HL-60 (cell line): ENCODE results near the genes XPO4 and ZDHHC20.

- RRBS: no CpG with 5 or more reads among the region's 9 CpGs
Observed at GRCh38 chr13:18279762-18280299, 901.8 kb downstream of the TUBA3C start.

DNA sequence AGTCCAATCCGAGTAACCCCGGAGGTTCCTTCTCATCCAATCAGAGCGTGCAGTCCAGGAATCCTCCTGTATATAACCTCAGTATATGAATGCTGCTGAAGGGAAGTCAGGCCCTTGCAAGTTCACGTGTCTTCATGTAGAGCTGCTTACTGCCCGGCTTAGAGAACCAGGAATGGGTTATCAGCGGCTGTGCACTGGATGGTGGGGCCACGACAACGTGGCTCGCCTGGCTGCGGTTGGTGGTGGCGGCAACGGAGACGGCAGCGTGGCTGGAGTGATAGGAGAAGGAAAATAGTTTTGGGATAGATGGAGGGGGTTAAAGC lies 63.2 kb downstream of the TUBA3C start:
- RRBS: no CpG with 5 or more reads among the region's 14 CpGs

- RRBS: no CpG with 5 or more reads among the region's 4 CpGs
Observed at GRCh38 chr13:19860908-19861497, 2.4 kb downstream of the ZMYM5 start.

DNA sequence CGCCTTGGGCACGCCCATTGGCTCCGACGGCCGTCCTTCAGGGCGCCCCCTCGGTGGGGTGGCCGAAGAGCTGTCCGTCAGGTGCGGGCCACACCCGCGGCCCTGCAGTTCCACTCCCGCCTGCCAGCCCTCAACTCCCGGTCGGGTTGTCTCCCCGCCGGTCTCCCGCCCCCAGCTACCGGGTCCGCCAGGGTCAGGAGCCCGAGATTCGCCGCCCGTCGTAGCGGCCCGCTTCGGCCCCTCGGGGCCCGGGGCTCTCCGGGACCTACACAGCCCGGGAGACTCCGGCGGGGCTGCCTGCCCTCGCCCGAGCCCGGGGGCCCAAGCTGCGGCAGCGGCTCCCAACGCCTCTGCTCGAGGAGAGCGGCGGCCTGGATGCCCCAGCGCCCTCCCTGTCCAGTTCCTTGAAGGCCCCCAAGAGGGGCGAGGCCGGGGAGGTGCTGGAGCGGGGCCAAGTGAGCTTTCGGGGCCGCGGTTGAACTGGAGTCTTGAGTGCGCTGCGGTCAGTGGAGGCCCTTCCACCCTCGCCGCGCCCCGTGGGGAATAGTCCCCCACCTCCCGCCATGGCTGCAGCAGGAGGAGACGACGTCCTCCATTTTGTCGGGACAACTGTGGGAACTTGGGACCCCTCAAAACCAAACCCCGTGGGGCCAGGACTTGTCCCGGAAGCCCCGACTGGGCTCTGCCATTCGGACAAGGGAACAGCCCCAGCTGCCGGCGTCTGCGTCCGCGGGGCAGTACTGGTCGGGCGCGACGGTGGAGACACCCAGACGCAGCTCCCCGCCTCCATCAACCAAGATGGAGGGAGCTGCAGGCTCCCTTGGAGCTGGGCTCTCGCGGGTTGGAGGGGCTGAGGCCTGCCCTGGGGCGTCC lies 521 bp upstream of the ZMYM5 start:
- RRBS: 4% methylated on average over 13 of the region's 78 CpGs

DNA sequence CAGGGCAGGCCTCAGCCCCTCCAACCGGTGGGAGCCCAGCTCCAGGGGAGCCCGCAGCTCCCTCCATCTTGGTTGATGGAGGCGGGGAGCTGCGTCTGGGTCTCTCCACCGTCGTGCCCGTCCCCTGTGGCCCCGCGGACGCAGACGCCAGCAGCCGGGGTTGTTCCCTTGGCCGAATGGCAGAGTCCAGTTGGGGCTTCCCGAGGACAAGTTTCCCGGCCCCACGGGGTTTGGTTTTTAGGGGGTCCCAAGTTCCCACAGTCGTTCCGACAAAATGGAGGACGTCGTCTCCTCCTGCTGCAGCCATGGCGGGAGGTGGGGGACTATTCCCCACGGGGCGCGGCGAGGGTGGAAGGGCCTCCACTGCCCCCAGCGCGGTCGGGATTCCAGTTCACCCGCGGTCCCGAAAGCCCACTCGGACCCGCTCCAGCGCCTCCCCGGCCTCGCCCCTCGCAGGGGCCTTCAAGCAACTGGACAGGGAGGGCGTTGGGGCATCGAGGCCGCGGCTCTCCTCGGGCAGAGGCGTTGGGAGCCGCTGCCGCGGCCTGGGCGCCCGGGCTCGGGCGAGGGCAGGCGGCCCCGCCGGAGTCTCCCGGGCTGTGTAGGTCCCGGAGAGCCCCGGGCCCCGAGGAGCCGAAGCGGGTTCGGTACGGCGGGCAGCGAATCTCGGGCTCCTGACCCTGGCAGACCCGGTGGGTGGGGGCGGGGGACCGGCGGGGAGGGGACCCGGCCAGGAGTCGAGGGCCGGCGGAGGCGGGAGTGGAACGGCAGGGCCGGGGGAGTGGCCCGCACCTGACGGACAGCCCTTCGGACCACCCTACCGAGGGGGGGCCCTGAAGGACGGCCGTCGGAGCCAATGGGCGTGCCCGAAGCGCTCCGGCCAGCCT lies 517 bp upstream of the ZMYM2 start:
- RRBS: 4% methylated on average over 25 of the region's 86 CpGs

DNA sequence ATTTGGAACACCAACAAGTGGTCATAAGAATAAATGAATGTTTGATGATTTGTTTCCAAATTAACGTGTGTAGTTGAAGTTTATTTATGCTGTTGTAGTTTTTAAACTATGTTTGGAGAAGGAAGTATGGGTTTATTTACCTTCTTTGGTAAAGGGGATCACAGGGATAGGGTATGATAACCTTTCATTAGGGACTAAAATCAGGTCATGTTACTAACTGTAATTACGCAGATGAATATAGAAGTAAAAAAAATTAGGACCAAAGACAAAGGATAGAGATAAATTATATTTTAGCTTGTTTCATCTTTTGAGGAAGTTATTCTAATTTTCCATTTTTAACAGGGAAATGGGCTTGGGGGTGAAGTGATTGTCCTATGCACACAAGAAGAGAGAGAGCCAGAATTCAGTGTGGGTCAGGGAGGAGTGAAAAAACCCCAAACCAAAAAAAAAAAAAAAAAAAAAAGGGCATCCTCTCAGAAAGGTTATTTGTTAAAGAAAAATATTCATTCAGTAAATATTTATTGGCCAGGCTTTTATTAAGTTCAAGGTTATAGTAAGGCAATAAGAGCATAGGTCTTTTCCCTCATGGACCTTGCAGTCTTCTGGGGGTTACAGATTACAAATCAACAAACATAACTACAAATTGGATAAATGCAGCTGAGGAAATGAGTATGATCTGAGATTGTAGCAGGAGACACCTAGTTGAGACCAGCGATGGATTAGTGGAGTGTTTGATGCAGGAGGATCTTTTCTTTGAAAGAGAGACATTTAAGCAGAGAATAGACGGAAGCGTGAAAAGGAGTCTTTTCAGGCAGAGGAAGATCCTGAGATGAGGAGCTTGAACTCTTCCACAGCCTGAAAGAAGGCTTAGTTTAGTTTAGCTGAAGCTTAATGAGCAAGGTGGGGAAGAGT lies 11.9 kb downstream of the ZMYM2 start:
- RRBS: no CpG with 5 or more reads among the region's 5 CpGs

DNA sequence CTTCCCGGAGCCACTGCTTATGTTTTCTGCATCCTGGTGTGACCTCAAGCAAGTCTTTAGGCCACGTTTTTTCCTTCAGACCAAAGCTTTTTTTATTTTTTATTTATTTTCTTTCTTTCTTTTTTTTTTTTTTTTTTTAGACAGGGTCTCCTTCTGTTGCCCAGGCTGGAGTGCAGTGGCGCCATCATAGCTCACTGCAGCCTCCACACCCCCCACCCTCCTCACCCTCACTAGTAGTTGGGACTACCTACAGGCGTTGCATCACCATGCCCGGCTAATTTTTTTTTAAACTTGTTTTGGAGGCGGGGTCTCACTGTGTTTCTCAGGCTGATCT lies 33.7 kb downstream of the GJA3 start:
- RRBS: no CpG with 5 or more reads among the region's 6 CpGs

DNA sequence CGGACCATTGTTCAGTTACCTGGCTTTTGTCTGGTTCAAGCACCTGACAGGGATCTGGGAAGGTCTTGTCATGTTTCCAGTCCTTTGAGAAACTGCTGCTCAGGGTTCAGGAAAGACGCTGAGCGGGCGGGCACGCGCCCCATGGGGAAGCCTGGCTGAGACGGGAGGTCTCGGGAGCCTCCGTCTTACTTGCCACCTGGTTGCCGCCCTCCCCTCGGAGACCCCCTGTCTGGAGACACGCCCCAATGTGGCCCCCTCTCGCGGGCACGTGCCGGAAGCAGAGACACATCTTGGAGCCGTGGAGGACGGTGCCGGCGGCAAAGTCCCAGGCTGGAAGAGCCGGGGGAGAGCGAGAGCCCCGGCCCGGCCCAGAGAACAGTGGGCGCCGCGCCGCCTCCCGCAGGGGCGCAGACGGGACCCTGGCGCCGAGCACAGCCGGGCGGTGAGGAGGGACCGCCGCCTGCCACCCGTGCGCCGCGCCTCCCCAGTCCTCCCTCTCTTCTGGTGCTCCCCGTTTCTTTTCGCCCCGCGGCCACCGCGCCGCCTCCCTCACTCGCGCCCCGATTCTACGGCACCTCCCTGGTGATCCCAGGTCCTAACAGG lies 15.6 kb downstream of the GJB2 start:
- RRBS: 82% methylated on average over 14 of the region's 52 CpGs

DNA sequence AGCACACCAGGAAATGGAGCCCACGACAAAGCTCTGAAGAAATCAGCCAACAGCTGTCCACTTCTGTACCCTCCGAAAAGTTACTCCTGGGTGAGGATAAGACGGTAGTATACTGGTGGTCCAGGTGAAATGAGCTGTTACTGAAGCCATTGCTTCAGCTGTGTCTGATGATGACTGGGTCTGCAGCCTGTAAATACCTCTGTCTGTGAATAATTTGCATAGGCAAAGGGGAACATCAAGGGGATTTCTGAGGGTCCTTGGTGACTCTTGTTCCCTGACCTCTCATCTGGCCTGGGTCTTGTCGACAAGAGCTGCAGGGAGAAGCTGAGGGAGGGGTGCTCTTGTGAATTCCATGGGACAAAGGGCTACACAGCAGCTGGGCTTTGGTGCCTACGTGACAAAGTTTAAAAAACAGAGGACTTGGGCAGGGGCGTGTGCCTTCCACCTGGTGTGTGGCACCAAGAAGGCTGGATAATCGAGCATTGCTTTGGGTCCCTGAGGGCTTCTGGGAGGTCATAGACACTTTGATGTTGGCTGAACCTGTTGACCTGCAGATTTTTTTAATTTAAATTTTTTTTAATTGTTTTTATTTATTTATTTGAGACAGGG lies 19.0 kb upstream of the CRYL1 start:
- RRBS: no CpG with 5 or more reads among the region's 7 CpGs

GRCh38 chr13:20721261-20722423 lies 18.1 kb downstream of the IL17D start:
- RRBS: 34% methylated on average over 63 of the region's 93 CpGs

- RRBS: 3% methylated on average over 17 of the region's 84 CpGs
Observed at GRCh38 chr13:20902587-20903368, at the start of gene XPO4. TSS of gene XPO4 (minus strand) at chr13:20902746.

DNA sequence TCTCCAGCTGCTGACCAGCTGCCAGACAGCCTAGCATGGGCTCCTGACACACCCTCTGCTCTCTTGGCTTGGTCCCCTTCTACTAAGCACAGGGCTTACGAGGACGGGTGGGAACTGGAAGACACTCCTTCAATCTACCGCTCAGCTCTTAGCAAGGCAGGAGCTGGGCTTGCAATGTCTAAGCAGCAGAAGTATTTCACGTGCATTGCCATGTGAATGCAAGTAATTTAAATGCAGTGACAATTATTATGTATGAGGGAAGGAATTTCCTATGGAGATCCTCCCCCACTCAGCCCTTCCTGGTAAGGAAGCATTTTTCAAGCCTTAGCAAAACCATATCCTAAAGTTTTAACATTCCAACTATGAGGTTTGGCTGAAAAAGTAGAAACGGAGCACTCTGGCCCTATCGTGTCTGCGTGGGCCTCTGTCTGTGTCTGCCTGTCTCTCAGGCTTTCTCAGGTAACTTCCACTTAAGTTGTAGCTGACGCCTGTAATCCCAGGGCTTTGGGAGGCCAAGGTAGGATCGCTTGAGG lies 63.7 kb downstream of the LATS2 start:
- RRBS: no CpG with 5 or more reads among the region's 9 CpGs

DNA sequence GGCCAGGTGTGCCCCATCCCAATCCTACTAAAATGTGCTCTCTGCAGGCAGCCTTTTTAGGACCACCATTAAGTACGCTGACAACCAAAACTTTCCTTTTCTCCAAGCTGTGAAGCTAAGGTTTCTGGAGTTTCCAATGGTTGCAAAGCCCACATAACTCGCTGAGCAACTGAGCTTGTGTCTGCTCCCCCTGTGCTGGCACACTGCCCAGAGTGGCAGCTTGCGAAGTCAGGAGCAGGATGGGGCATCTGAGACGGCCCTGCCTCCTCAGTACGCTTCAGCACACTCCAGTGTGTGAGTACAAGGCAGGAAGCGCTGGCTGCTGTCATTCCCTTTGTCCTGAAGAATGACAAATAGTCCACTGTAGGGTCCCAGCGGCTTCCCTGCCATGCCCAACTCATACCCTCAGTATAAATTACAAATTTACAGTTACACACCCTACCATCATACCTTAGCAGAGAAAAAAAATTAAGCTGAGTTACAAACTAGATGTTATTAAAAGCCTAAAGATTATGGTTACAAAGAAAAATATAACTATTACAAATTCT lies 15.1 kb upstream of the SAP18 start:
- RRBS: no CpG with 5 or more reads among the region's 7 CpGs

DNA sequence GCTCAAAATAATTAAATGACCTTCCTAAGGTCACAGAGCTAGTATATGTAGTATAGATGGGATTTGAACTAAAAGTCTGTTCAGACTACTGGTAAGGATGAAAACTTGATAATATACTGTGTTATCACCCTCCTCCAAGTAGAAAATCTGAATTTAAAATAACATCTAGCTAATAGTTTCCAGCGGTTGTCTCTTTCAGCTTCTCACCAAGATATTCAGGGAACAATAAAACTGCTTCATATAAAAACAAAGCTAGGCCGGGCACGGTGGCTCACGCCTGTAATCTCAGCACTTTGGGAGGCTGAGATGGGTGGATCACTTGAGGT lies 31.8 kb downstream of the ZDHHC20 start:
- RRBS: no CpG with 5 or more reads among the region's 4 CpGs

GRCh38 chr13:21458684-21459647 lies at the start of gene ZDHHC20:
TSS of gene ZDHHC20 (minus strand) at chr13:21459303.
- RRBS: 3% methylated on average over 71 of the region's 113 CpGs

DNA sequence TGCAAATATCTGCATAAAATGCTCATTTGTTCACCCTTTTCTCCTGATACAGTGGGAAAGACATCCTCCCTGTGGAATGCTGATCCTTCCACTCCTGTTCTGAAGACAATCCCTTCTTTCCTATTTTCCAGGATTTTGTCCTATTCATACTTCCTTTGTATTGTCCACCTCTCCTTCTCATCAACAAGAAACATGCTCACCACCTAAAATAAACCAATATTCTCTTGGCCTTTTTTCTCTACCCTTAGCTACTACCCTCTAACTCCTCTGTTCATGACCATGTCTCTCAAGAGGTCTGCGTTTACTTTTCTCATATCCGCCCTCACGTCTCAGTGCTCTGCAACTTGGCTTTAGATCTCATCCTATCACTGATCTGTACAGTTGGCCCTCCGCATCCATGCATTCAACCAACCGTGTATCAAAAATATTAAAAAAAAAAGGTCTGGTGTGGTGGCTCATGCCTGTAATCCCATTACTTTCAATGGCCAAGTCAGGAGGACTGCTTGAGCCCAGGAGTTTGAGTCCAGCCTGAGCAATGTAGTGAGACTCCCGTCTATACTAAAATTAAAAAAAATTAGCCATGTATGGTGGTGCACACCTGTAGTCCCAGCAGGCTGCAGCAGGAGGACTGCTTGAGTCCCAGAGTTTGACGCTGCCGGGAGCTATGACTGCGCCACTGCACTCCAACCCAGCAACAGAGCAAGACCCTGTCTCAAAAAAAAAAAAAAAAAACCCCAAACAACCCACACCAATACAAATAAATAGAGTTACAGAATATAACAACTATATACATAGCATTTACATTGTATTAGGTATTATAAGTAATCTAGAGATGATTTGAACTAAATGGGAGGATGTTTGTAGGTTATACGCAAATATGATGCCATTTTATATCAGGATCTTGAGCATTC lies 65.9 kb downstream of the MICU2 start:
- RRBS: no CpG with 5 or more reads among the region's 10 CpGs

GRCh38 chr13:21670213-21670591 lies 671 bp upstream of the FGF9 start:
- RRBS: no CpG with 5 or more reads among the region's 37 CpGs

DNA sequence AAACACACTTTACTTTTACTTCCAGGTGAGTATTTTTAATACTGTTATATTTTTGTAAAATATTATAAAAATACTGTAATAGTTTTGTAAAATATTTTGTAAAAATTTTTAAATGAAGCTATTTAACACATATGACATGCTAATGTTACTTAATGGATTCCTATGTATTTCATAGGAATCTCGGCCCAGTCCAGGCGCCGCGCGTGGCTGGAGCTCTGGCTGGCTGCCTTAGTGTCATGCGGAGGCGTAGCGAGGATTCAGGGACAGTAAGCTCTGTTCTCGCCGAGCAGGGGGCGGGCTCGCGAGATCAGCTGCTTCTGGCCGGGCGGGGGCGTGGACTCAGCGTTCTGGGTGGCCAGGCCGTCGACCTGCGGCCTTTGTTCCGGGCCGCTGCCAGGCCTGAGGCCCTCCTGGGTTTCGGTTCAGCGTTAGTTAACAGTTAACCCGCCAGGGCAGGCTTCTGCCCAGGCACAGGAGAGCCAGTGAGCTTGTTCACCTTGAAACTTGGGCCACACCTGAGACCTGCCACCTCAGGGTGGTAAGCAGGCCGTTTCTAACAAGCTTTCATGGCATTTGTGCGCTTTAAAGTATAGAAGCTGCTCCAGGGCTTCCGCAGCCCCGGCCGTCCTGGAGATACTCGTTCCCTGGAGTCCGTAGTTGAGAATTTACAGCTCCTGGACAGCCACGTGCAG lies 332.3 kb upstream of the SGCG start:
- RRBS: 79% methylated on average over 8 of the region's 33 CpGs

DNA sequence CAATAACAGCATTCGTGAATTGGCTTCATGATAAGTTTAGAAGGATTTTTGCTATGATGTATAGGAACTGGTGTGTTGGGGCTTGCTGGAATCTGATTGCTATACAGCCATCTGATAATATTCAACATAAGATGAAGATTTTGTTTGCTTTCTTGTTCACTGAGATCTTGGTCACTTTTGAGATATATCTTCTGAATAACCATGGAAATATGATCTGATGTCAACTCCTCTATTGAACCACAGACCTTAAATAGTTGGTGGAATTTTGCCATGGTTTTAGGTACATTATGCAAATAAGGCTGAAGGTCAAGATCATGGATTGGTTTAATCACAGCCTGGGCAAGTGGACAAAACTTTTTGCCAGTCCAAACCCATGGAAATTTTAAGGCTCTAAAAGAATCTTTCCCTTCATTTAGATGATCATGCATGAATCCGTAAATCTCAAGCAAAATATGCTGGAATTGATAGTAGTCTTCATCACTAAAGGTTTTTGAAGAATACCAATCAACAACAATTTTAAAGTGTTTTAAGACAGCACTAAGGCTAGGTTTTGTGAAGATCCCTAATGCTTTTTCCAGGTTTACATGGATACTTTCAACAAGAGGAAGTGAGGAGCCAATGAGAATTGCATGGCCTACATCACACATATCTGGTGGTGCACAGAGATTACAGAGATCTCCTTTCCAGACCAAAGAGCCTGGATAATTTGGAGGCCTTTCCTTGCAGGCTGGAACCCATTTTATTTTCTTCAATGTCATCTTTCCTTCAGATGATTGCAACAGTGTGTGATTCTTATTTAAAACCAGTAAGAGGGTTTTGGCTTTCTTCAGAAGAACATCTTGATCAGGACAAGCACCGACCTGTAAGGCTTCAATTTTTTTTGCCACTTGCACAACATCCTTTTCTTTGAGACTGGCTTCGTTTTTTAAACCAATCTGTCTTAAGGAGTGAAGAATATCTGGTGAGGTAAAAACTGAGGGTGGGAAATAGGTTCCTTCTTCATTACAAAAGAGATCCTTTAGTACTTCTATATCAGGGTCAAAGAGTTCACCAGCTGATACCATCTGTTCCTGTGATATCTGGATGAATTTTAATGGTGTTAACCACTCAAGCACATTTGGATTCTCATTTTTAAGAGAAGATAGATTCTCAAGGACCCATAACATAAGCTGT lies 93.4 kb downstream of the SACS start:
- RRBS: no CpG with 5 or more reads among the region's 4 CpGs

- RRBS: no CpG with 5 or more reads among the region's 10 CpGs
Observed at GRCh38 chr13:23354434-23355129, 78.9 kb downstream of the SACS start.